SJSA1 (cell line): ENCODE measurements around the genes OR10G2, OR4E2 and DAD1.

DNA sequence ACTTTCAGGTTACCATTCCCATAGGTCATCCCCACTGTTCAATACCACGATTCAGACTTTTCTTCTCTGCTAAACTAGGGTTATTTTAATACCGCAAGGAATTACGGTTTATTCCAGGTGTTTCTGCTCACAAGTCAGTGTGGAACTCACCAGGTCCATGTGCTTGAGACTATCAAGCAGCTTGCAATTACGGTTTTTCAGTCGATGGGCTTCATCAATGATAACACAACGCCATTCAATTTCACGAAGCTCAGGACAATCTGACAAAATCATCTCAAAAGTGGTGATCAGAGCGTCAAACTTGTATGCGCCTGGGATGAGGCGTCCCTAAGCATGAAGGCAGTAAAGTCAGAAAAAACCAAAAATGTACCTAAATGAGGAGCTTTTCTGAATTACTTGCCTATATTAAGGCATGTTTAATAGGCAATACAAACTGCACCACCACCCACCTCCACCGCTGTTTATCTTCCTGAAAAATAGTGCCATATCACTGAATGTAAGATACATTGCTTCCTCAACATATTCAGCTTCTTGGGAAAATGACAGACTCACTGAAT lies 23.0 kb upstream of the SUPT16H start:
- RAMPAGE, long total RNA: no peak

- RAMPAGE, long total RNA: no peak
These were observed 27.0 kb downstream of the CHD8 start for GRCh38 chr14:21428738-21429563.

DNA sequence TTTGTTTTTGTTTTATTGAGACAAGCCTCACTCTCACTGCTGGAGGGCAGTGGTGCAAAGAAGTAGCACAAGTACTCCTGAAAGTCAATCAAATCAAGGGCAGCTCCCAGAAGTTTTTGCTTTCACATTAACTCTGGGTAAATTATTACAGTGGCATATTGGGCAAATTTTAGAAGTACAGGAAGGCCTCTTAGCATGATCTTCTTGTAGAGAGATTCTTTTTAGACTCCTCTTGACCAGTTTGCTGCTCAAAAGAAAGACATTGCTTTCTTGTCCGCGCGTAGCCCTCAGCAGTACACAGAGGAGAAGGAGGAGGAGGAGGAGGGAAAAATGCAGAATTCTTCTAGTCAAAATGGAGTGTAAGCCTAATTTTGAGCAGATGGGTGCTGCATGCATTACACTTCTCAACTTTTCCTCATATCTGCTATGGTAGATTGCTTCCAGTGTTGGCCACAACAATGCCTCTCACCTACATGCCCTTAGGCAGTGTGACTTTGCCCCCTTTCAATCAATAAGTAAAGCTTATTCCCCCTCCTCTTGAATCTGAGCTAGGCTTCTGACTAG lies 3.0 kb upstream of the METTL3 start:
- RAMPAGE, long total RNA: no peak

DNA sequence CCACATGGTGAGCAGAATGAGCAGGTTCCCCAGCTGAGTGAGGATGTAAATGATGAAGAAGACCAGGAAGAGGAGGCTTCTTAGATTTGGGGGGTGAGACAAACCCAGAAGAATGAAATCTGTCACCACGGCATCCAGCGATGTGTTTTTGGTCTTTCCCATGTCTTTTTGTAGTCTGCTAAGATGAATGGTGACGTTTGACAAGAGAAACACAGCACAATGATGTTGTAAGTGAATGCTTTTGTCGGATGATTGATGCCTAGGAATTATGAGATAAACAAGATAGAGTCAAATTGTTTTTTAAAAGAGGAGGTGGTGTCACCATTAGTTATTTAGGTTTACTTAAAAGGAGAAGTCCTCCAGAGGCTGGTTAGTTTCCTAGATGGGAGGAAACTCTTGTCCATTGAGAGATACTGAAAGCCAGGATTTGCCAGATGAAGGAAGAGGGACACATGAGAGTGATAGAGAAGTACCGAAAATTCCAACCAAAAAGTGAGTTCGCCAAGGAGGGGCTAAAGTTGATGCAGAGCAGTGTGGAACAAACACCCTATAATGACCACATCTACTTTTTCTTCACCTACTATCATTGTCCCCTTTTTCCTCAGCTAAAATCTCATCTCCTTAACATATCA lies at the start of gene OR10G2:
TSS of gene OR10G2 (minus strand) at position 260 of the 632 bp plus-strand sequence.
- RAMPAGE, long total RNA: no peak

- RAMPAGE, long total RNA: no peak
These were observed at the start of gene OR4E2 for GRCh38 chr14:21653677-21653885. OR4E2 (plus strand) TSS chr14:21653835.

- RAMPAGE, long total RNA: no peak
These were observed 49.9 kb upstream of the OR4E1 start for GRCh38 chr14:21723465-21723967.

DNA sequence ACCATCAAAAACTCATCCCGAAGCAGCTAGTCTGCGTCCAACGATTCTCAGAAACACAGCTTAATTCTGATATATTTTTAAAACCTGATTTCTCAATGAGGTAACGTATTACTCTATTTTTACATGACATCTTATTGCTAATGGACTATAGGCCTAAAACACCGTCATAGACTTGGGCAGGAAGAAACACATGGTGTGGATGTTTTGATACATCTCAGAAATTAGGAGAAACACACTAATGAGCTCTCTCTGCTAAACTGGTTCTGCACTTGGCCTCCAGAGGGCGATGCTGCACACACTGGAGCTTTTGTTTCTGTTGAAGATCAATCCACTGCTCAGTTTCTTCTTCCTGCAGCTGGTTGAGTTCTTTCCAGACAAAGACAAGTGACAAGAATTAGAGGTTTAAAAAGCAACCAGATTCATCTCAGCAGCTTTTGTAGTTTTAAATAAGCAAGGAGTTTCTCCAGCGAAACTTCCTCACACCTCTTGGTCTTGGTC lies 178.4 kb upstream of the OR4E1 start:
- RAMPAGE, long total RNA: no peak

- RAMPAGE, long total RNA: no peak
These were observed 422.1 kb upstream of the OR4E1 start for GRCh38 chr14:22095641-22096207.

GRCh38 chr14:22096923-22097471 lies 423.4 kb upstream of the OR4E1 start:
- RAMPAGE, long total RNA: no peak

GRCh38 chr14:22460441-22460997 lies 128.5 kb downstream of the DAD1 start:
- RAMPAGE, long total RNA: no peak

DNA sequence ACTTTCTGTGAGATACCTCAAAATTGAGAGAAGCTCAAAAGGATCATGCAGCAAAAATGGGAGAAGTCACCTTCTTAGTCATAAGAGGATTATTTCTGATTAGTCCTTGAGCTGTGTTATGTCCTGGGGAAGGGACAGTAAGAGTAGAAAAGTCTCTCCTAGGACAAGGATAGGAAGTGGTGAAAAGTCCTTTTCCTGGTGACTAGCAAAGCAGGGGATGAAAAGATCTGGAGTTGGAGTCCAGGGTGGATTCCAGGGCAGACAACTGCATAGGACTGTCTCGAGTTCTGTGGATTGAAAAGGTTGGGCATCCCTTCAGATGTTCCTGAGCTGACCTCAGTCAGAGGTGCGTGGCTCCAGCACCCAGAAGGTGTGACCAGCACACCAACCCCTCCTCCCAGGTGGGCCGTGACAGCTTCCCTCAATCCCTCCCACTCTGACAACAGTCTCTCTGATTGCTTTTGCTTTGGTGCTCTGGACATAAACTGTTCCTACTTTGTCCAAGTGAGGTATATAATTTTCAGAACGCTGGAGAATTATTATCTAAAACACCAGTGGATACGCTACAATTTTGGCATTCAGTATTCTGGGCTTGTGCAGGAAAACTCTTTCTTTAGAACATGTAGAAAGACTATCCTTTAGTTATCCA lies 88.1 kb downstream of the DAD1 start:
- RAMPAGE, long total RNA: no peak

DNA sequence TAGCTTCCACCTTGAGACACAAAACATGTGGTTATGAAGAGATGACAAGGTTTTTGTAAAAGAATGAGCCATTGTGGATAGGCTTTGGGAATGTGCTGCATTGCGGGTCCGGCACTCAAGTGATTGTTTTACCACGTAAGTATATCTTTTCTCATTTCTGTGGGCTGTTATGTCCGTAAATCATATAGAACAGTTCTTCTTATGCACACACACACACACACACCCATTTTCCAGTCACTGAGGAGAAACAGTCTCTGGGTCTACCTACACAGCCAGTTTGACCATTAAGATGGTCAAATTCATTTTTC lies 82.5 kb downstream of the DAD1 start:
- RAMPAGE, long total RNA: no peak

- RAMPAGE, long total RNA: no peak
These were observed 71.6 kb downstream of the DAD1 start for GRCh38 chr14:22517201-22517989.

- RAMPAGE, long total RNA: no peak
These were observed 64.7 kb downstream of the DAD1 start for GRCh38 chr14:22523988-22525120.

DNA sequence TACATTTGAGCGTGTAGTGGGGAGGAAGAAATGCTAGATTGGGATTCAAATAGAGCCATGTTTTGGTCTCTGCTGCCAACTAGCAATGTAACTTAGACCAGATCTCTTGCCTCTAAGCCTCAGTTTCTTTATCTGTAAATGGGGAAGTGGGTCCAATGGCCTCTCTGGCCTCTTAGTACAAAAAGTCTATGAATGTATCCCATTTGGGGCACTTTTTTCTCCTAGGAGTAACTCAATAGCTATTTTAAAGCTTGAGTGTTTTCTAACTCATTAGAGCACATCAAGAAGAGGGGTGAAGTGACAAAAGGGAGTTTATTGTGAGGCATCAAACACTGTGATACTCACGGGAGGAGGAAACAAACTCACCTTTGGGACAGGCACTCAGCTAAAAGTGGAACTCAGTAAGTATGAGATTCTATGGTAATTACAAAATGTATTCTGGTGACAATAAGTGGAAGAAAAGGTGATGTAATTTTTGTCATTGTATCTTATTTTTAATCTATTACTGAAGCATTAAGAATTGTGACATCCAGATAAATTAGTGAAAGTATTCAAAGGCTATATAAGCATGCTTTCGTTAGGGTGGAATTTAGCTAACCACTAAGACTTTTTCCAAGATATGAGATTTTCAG lies 55.7 kb downstream of the DAD1 start:
- RAMPAGE, long total RNA: no peak

- RAMPAGE, long total RNA: no peak
These were observed 44.7 kb downstream of the DAD1 start for GRCh38 chr14:22544277-22544754.

DNA sequence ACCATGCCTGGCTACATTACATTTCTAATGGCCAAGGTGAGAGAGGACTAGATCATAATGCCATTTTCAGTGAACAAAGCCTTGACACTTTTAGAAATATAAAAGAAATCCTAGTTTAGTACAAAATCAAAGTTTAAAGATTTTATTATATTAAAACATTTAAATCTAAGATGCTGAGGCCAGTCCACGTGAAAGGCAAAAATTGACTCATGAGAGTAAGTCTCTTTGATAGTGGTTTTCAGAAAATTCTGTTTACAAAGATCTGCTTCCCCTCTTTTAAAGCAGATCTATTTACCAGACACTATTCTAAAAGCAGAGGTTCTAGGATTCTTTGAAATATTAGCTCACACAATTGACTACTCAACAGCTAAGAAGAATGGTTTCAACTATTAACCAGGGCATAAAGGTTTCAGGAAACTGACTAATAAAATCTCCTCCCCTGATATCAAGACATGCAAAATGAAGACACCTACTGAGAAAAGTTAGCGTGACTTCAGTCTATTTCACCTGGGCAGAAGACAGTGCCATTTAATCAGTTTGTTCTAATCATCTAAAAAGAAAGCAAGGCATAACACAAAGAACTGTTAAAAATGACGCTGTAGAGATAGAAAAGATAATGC lies 22.3 kb downstream of the DAD1 start:
- RAMPAGE, long total RNA: no peak

- RAMPAGE, long total RNA: start-site peak on the minus strand at chr14:22589165-22589227, 5,262 and 5,073 reads in 2 replicates
These were observed at the start of gene DAD1 for GRCh38 chr14:22588773-22589455. DAD1 (minus strand) TSS chr14:22589224.

- RAMPAGE, long total RNA: no peak
These were observed 10.5 kb downstream of the OXA1L start for GRCh38 chr14:22777017-22777435.

- RAMPAGE, long total RNA: no peak
These were observed 6.6 kb downstream of the SLC7A7 start for GRCh38 chr14:22808609-22808992.